Ishikawa (cell line): ENCODE data around the genes HAUS3, TNIP2 and ADD1.

DNA sequence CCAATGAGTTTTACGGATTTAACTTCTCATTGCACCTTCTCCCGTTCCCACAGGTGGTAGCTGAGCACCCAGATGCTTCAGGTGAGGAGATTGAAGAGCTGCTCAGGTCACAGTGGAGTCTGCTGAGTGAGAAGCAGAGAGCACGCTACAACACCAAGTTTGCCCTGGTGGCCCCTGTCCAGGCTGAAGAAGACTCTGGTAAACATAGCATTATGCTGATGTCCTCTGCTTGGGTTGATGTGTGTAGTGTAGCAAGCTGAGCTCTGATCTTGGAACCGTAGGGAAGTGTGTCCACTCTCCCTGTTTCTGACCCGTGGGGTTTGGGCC, 59.3 kb downstream of the NSD2 start:
- RRBS, result no CpG with 5 or more reads among the region's 5 CpGs

GRCh38 chr4:1939557-1939980, 68.4 kb downstream of the NSD2 start:
- RRBS, result no CpG with 5 or more reads among the region's 7 CpGs

- RRBS, result 94% methylated on average over 7 of the region's 46 CpGs
Measured at GRCh38 chr4:1978086-1979070, 30.4 kb downstream of the NELFA start.

GRCh38 chr4:2064243-2064999, 5.3 kb downstream of the NAT8L start:
- RRBS, result 11% methylated on average over 22 of the region's 41 CpGs

DNA sequence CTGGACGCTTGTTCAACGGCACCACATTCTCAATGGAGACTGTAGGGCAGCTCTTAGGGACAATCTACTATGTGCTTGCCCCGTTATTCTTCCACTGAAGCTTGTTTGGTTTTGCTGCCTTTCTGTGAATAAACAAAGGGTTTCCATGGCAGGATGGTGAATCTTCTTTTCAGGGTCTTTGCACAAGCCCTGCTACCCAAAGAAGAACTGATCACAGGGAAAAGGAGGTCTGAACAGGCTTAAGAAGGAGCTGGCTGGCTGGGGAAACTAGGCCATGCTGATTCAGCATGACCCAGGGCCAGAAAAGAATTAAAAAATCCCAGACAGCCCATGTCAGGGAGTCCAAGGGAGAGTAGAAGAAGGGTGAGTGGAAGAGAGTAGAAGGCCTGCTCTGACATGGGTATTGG, 35.7 kb downstream of the NAT8L start:
- RRBS, result no CpG with 5 or more reads among the region's 3 CpGs

GRCh38 chr4:2241676-2242775, at the start of gene HAUS3:
HAUS3 (minus strand) TSS chr4:2242121.
- RRBS, result 3% methylated on average over 12 of the region's 85 CpGs

DNA sequence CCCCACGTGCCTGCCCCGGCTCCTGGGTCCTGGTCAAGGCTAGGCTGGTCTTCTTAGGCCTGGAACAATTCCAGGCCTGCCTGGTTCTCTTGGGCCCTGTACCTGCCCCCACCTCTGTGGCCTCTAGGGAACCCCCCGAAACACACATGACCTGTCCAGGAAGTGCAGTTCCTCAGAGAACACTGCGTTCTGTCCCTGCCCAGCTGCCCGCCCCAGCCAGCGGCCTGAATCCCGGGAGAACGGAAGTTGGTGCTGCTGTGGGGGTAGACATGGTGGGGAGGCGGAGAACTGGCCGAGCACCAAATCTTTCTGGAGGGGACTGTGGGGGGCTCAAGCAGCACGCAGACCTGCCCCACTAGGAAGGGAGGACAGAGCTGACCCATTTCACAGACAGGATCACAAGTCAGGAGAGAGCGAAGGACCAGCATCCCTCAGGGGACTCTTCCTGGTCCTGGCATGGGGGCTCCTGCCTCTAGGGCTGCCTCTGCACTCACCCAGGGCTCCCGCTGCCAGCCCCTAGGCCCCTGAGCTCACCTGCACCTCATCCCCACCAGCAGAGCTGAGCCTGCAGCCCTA, 4.9 kb downstream of the MXD4 start:
- RRBS, result no CpG with 5 or more reads among the region's 13 CpGs

- RRBS, result 0% methylated on average over 2 of the region's 5 CpGs
Measured at GRCh38 chr4:2266229-2266468, 4.2 kb upstream of the MXD4 start.

DNA sequence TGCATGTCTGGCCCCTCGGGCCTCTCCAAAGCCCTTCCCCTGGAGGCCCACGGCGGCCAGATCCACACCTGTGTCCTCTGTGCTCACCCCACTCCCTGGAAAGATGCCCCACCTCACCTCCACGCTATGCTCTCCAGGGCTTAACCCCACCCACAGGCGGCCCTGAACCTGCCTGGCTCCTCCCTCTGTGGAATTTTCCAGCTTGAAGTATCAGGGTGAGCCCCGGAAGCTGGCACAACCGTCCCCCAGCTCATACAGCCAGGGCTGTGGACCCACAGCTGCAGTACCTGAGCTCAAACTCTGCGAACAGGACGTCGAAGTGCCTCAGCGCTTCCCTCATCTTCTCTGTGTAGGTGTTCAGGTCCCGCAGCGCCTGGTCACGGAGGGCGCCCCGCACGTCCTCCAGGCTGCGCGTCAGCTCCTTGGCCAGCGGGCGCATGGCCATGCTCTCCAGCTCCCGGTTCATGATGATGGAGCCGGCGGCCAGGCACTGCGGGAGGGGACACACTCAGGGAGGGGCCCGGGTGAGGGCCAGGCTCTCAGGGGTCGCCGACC, 77.3 kb upstream of the MXD4 start:
- RRBS, result 84% methylated on average over 4 of the region's 28 CpGs

GRCh38 chr4:2489790-2490827, 21.2 kb downstream of the RNF4 start:
- RRBS, result no CpG with 5 or more reads among the region's 11 CpGs

GRCh38 chr4:2699759-2700593, 56.2 kb downstream of the TNIP2 start:
- RRBS, result no CpG with 5 or more reads among the region's 13 CpGs

DNA sequence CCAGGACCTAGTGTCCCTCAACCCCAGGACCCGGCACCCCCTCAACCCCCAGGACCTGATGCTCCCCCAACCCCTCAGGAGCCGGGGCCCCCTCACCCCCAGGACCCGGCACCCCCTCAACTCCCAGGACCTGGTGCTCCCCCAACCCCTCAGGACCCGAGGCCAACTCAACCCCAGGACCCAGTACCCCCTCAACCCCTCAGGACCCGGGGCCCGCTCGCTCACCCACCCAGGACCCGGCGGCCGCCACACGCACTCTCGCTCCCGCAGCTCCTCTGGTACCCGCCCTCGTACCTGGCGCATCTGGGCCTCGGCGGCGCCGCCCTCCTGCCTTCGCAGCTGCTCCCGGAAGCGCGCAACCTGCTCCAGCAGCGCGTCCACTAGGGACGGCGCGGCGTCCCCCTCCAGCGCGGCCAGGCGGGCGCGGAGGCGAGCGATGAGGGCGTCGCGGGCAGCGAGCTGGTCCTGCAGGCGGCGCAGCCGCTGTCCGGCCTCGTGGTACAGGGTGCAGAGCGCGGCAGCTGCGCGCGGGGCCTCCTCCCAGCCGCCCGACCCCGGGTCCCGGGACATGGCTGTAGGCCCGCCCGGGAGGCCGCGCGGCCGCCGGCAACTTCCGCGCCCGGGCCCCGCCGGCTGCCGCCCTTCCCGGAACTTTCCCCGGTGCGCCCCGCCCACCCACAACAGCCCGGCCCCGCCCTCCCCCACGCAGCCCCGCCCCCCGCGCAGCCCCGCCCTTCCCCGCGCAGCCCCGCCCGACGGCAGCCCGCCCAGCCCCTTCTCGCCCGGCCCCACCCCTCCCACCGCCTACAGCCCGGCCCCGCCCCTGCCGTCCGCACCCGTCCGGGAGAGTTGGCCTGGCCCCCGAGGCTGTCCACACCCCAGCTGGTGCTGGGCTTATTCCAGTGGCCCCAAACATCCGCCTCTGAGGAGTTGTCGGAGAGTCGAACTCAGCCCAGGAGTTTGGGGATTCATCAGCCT, at the start of gene TNIP2:
TNIP2 (minus strand) TSS at position 617 of the 978 bp plus-strand sequence.
- RRBS, result 2% methylated on average over 28 of the region's 98 CpGs

- RRBS, result no CpG with 5 or more reads among the region's 52 CpGs
Measured at GRCh38 chr4:2762411-2763475, 6.6 kb upstream of the TNIP2 start.

GRCh38 chr4:2795373-2795961, 2.6 kb downstream of the SH3BP2 start:
- RRBS, result no CpG with 5 or more reads among the region's 18 CpGs

DNA sequence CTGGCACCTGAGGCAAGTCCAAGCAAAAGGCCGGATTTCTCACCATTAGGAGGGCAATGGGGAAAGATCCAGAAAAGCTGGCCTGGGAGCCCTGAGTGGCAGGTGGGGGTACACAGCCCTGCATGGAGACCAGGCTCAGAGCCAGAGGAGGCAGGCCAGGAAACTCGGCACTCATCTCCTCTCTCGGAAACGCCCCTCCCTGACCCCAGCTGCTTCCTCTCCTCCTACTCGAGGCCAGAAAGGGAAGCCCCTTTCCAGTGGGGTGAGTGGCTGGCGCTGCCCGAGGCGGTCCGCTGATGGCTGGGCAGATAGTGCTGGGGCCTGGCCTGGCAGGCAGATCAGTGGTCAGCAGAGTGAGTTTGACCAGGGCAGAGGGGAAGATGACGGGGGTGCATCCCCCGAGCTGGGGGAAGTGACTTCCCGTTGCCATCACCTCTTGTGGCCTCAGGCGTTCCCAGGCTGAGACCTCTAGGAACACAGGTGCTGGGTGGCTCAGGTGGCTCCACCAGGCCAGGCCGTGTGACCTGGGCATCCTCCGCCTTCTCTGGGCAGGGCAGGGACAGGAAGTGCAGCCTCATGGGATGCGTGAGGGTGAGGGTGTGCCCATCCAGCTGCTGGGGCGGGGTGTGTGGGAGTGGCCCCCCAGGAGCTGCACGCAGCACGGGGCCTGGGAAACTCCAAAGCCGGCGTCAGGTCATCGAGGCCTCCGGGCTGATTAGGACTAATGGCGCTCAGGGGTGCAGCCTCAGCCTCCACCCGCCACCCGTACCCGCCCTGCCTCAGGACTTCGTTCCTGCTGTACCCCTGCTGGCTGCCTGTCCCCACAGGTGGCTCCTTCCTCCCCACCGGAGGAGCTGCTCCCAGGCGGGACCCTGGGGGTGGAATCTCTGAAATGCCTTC, 5.7 kb downstream of the SH3BP2 start:
- RRBS, result no CpG with 5 or more reads among the region's 30 CpGs

- RRBS, result no CpG with 5 or more reads among the region's 14 CpGs
Measured at GRCh38 chr4:2830574-2830953, 13.1 kb upstream of the ADD1 start.

DNA sequence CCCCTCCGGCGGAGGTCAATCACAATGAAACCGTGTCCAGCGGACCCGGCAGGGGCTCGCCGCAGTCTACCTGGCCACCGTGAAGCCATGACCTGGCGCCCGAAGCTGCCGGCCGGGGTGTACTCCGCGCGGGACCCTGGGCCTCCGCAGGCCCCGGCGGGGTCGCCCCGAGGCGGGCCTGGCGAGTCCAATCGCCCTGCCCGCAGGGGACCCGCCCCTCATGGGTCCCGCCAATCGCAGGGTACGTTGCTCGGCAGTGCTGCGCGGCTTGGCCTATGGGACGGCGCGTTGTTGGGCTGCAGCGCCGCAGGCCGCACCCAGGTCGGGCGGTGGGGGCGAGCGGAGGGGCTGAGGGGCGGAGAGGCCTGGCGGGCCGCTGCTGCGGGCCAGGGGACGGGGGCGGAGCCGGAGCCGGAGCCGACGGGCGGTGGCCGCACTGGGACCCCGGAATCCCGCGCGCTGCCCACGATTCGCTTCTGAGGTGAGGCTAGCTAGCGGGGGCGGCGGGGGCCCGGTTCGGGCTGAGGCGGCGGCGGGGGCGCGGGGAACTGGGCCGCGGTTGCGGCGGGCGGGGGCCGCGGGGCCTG, at the start of gene ADD1:
ADD1 (plus strand) TSS at position 301 of the 587 bp plus-strand sequence.
- RRBS, result 1% methylated on average over 35 of the region's 76 CpGs

DNA sequence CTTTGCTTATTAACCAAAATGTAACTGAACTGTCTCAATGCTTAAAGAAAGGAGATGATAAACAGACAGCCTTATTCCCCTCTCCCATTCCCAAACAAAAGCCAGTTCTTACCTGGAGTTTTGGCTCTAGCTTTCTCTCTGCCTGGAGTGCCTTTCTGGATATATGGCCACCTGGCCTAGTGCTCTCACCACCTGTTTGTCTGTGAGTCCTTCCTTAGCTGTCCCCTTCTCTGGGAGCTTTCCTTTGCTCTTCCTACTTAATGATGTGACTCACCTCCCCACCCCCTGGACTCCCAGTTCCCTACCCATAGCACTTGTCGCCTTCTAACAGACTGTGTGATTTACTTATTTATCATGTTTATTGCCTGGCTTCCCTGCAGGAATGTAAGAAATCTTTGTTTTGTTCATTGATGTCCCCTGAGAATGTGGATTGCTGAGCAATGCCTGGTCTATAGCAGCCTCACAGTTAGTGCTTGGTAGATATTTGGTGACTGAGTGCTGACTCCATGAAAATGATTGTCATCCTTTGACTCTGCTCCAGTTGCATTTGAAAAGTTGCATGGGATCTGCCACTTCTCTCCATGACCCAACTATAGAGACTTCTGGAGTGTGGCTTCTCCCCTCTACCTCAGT, 18.9 kb downstream of the ADD1 start:
- RRBS, result no CpG with 5 or more reads among the region's 1 CpG

DNA sequence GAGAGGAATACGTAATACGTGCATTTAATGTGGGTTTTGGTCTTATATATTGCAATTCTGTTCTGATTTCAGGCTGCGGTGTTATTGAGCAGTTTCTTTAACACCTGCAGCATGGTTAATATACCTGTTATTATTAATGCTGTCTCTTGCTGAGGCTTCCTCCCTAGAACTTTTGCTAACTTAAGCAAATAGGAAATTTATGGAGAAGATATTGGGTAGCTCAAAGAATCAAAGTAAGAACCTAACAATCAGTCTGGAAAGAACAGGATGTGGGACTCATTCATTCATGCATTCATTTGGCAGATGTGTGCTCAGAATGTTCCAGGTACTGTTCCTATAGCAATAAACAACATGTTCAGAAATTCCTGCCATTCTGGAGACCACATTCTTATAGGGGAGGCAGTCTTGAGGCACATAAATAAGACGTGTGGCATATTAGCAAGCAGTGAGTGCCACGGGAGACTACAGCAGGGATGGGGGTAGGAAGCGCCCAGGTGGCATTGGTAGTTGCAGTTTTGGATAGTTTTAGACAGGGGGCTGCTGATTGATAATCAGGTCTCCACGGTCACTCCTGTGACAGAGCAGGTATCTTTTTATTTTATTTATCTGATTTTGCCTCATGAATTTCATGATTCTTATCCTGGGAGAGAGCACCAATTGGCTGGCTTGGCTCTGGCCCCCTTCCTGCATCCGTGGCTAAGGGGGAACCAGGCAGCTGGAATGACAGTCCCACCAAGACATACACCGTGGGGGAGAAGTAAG, 5.1 kb downstream of the GRK4 start:
- RRBS, result no CpG with 5 or more reads among the region's 9 CpGs

- RRBS, result no CpG with 5 or more reads among the region's 21 CpGs
Measured at GRCh38 chr4:3047543-3048323, 26.7 kb upstream of the HTT start.